ReNcell CX (cell line): ENCODE measurements around the gene RTRAF.

- PRO-cap, result no peak
Observed at GRCh38 chr14:50057943-50058631, 58.3 kb downstream of the VCPKMT start.

DNA sequence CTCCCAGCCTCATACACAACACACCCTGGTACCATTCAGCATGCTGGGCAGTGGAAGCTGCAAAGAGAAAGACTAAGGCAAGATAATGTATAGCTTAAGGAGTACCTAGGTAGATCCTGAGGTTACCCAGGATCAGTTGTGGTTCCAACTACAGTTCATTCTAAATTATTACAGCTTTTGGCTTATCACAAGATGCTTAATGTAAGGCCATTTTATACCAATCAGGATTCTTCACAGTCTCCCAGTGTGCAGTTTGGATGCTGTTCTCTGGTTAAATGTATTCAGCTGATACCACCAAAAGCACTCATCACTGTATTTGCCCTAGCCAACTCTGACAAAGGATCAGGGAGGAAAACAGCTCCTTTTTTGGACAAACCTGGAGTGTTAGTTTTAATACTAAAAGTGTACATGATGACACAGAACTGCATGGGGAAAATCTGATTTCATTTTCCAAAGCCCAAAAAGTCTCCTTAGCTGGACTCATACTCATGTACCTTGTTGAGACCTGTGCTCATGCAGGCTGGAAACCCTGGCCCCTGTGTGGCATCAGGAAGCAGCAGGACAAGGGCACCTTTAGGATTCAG lies 19.5 kb downstream of the DMAC2L start:
- PRO-cap, result no peak

GRCh38 chr14:50658070-50658573 lies 10.0 kb downstream of the SAV1 start:
- PRO-cap, result no peak

DNA sequence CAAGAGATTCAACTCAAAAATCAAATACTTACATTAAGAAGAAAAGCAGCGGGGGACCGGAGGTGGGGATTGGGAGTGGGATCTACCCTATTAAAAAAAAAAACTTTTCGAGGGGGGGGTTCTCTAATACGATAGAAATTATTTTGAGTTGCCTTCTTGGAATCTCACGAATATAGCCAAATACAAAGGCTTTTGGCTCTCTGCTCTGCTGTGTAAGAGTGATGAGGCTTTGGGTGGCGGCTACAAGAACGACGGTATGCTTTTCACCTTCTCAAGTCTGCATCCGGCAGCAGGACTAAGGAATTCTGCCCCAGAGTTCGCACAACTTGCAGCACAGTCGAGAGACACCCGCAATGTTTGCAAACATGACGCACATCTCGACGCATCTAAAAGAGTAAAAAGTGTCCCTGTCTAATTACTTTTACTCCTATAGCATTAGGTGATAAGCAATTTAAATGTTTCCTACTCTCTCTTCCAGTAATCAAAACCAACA lies 945 bp downstream of the SAV1 start:
- PRO-cap, result unidirectional peak, plus-strand start at position 280 of the sequence

DNA sequence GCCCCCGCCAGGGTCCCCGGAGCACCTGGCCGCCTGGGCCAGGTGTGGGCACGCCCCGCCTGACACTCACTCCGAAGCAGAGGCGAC lies 459 bp downstream of the SAV1 start:
- PRO-cap, result bidirectional peak, plus-strand start outside the sequence, minus-strand start at position 72 of the sequence

DNA sequence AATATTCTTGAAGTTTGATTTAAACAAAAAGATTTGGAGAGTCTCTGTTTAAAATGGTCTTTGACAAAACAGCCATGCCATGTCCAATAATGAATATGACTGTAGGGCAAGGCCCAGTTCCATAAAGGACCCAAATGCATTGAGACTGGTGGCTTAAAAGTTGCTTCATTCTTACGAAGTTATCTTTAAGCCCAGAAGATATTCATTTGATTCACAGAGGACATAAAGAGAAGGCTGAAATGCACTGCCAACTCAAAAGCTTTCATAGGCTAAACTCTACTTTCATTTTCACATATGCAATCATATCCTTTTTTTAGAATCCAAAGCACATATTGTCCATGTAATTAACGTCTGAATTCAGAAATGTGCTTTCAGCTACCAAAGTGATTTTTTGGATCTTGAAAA lies 71.6 kb upstream of the SAV1 start:
- PRO-cap, result no peak

- PRO-cap, result no peak
Observed at GRCh38 chr14:50759674-50760662, 71.0 kb downstream of the NIN start.

- PRO-cap, result no peak
Observed at GRCh38 chr14:50770003-50770632, 60.8 kb downstream of the NIN start.

GRCh38 chr14:51013940-51014481 lies 69.7 kb upstream of the PYGL start:
- PRO-cap, result no peak

DNA sequence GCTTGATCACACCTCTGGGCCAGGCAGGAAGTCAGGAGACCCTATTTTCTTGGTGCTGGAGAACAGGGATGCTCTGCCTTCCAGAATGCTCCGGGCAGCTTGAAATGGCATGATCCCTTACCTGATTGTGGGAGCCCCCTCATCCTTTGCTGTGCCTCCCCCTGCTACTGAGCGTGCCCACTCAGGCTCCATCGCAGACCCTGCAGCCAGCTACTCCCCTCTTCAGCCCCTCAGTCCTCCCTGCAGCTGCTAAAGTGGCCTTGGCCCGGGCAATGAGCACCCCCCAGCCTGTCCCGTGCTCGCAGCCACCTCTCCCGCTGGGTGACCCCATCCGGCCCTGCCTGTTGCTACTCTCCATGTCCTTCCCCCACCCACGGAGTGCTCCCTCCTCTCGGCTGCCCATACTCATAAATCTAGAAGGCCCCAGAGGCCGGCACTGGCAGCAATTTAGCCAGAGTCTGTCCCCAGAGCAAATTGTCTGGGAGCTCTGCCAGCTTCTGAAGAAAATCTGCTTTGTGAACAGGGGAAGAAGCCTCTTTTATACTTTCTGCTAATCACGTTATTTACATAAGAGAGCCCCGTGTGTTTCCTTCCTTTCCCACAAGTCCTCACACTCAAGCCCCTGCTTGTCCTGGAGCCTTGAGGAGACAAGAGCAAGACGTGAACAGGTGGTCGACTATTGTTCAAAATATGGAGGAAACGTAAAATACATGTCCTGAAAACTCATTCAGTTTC lies 143.7 kb upstream of the FRMD6 start:
- PRO-cap, result no peak

DNA sequence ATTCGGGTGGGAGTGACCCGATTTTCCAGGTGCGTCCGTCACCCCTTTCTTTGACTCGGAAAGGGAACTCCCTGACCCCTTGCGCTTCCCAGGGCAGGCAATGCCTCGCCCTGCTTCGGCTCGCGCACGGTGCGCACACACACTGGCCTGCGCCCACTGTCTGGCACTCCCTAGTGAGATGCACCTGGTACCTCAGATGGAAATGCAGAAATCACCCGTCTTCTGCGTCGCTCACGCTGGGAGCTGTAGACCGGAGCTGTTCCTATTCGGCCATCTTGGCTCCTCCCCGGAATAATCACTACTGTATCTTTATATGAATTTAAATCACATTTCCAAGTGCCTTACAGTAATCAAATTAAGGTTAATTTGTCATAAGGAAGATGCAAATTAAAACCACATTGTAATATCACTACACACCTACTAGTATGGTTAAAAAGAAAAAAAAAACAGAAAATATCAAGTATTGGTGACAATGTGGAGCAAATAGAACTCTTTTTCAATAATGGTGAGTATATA lies 60.0 kb upstream of the GNG2 start:
- PRO-cap, result no peak

- PRO-cap, result no peak
Observed at GRCh38 chr14:51864710-51865387, 4.4 kb downstream of the GNG2 start.

DNA sequence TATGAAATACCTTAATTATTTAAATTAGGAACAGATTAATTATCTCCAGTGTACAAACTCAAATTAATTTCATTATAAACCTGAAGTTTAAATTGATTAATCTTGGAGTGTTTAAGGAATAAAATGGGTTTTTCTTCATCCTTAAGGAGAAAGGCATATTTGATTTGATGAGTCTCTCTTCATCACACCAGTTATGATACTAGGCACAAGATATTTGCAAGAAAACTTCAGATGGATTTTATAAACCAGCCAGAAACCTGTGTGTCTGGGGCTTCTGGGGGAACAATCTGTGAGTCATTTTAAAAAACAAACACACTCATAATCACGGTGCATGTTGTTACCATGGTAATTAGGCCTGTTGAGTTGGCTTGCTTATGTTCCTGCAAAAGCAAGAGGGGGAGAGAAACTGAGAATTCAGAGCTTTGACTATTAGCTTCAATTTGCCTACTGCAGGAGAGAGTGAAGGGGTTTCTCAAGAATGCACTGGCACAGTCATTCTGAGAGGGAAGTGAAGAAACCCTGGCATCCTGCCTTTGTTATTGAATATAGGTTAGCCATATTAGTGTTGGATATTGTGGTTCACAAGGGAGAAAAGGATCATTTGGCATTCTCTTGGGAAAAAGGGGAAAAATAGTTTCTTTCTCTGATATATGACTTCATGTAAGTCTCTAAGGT lies 12.7 kb downstream of the GNG2 start:
- PRO-cap, result no peak

GRCh38 chr14:51920475-51920908 lies 60.1 kb downstream of the GNG2 start:
- PRO-cap, result no peak

- PRO-cap, result bidirectional peak, plus-strand start at chr14:51922940, minus-strand start at chr14:51922652
Observed at GRCh38 chr14:51922365-51923597, 62.4 kb downstream of the GNG2 start.

DNA sequence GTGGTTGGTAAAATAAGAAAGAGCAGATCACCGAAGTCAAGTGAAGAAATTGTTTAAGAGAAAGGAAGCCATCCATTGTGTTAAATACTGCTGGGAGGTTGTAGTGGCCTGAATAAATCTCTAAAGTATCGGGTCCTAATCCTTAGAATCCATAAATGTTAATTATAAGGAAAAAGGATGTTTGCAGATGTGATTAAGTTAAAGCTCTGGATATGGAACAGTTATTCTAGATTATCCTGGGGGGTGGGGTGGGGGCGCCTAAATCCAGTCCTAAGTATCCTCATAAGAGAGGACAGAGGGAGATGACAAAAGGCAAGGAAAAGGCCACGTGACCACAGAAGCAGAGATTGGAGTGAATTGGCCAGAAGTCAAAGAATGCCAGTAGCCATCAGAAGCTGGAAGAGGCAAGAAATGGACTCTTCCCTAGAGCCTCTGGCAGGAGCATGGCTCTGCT lies 56.7 kb upstream of the RTRAF start:
- PRO-cap, result no peak

- PRO-cap, result bidirectional peak, plus-strand start at chr14:51989552, minus-strand start at chr14:51989365
Observed at GRCh38 chr14:51989455-51990595, at the start of gene RTRAF. Gene RTRAF, plus strand, starts transcription at chr14:51989546.

GRCh38 chr14:52069325-52070066 lies 637 bp upstream of the NID2 start:
- PRO-cap, result unidirectional peak, plus-strand start at chr14:52069397

DNA sequence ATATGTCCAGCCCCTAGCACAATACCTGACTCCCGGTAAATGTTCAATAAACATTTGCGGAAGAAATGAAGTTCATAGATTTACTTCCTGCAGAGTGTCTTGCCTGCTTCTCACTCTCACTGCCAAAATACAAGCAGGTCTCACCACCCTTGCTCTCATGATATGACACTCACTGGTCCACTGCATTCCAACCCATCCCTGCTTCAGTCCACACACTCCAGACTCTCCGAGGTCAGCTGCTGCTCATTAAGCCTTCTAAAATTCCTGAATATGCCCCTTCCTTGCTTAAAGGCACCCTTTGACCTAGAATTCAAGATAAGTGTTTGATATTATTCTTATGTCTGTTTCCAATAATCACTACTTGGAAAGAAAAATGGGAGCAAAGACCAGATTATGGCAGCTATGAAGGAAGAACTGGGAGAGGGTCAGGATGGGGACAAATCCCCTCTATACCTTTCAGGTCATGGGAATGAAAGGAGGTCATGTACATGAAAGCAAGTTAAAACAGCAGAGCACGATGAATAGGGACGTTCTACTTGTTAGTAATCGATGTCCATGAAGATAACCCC lies 10.4 kb upstream of the NID2 start:
- PRO-cap, result no peak

DNA sequence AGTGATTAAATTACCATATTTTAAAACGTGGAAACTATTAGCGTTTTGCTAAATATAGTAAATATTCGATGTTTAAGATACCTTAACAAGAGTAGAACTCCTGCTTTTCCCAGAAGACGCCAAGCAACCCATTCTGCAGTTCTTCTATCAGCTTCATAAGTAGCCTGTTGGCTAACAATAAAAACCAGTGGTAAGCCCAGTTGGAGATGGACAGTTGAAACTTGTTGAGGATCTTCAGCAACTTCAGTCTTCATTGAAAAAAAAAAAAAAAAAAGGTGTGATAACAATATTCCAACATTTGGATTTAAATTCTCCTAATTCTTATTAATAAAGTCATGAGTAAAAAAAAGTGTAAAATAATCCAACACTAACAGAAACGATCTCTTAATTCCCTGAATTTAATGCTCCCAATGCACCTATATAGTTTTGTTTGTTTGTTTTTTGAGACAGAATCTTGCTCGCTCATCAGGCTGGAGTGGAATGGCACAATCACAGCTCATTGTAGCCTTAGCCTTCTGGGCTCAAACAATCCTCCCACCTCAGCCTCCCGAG lies 61.5 kb downstream of the TXNDC16 start:
- PRO-cap, result no peak